Stomach (tissue), 7 donors: ENCODE results near the genes OOSP1 and SDHAF2.

GRCh38 chr11:59552823-59553231, 41.5 kb downstream of the OR4D9 start:
- PRO-cap, result no peak
- RAMPAGE, long total RNA, 5 experiments, result no peak in any of the 5 experiments
- RRBS, result no CpG with 5 or more reads among the region's 2 CpGs

DNA sequence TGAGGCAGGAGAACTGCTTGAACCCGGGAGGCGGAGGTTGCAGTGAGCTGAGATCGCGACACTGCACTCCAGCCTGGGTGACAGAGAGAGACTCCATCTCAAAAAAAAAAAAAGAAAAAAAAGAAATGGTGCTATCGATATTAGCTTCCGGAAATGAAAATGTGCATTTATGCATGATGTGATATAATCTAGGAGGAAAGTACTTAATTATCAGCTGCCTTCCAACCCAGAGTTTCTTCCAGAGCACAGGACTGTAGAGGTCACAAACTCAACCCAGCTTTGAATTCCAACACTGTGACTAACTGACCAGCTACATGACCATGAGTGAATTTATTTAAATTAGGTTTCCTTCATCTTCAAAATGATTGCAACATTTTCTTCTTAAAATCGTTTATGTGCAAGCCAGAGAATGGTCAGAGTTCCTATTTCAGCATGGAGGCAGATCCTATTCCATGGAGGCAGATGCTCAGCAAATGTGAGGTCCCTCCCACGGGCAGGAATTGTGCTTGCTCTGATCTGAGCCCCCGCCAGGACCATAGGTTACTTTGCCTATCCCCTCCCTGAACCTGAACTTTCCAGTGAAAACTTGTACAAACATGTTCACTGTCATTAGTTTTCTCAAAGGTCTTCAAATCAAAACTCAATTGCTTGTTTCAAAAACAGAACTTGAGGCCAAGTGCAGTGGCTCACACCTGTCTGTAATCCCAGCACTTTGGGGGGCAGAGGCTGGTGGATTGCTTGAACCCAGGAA, 42.3 kb downstream of the OSBP start:
- PRO-cap, result no peak
- RAMPAGE, long total RNA, 5 experiments, result no peak in any of the 5 experiments
- RRBS, result 94% methylated on average over 2 of the region's 9 CpGs

DNA sequence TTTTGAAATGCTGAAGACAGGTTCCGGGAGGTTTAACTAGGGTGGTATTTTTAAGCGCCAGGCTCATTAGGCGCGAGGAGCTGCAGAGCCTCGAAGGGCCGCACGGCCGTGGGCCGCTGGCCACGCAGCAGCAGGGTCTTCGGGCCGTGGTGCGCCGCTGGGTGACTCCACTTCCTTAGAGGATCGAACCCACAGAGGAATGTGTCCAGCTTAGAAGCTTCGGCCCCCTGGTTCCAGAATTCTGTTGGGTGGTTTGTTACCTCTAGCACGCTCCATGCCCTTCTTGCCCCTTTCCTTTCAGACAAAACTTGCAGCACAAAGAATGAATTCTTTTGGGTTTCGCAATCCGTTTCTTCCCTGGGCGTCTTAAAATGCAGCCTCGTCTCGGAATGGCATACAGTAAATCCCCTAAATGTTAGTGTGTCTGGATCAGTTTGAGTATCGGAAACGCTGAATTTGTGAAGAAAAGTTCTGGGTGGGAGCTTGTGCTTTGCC, 813 bp upstream of the PATL1 start:
- PRO-cap, result bidirectional peak, plus-strand start at position 66 of the sequence, minus-strand start outside the sequence; unidirectional peak, minus-strand start at position 295 of the sequence
- RAMPAGE, long total RNA, 5 experiments, result no peak in any of the 5 experiments
- RRBS, result no CpG with 5 or more reads among the region's 24 CpGs

- PRO-cap, result no peak
- RAMPAGE, long total RNA, 5 experiments, result start-site peak on the plus strand in 2 of 5 experiments, at chr11:59790518-59790569 at its widest, 13 to 21 reads per replicate
- RRBS, result no CpG with 5 or more reads among the region's 7 CpGs
Observed at GRCh38 chr11:59790062-59790749, 20.4 kb downstream of the MRPL16 start.

- PRO-cap, result no peak
- RAMPAGE, long total RNA, 5 experiments, result no peak in any of the 5 experiments
- RRBS, result no CpG with 5 or more reads among the region's 3 CpGs
Observed at GRCh38 chr11:59937989-59938659, at the start of gene OOSP1. OOSP1 (plus strand) TSS chr11:59938432.

- PRO-cap, result unidirectional peak, minus-strand start at chr11:60184666
- RAMPAGE, long total RNA, 5 experiments, result no peak in any of the 5 experiments
- RRBS, result no CpG with 5 or more reads among the region's 7 CpGs
Observed at GRCh38 chr11:60184273-60184997, 1.6 kb upstream of the MS4A6A start.

- PRO-cap, result no peak
- RAMPAGE, long total RNA, 5 experiments, result no peak in any of the 5 experiments
- RRBS, result no CpG with 5 or more reads among the region's 2 CpGs
Observed at GRCh38 chr11:60347397-60347777, 20.3 kb downstream of the MS4A6E start.

DNA sequence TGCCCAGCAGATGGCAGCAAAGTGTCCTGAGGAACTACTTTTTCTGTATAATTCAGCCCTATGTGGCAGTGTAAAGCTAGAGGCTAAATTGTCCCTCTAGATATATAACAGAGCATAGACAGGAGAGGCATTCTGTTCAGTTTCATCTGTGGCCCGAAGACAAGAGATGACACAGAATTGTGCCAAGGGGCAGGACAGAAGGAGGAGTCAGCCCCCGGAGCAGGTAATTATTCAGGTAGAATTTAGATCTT, 14.8 kb upstream of the MS4A7 start:
- PRO-cap, result no peak
- RAMPAGE, long total RNA, 5 experiments, result start-site peak on the plus strand in 1 of 5 experiments, centred at position 131 of the sequence, 6 reads per replicate
- RRBS, result no CpG with 5 or more reads among the region's 2 CpGs

GRCh38 chr11:60658198-60658875, 41.1 kb upstream of the MS4A8 start:
- PRO-cap, result unidirectional peak, minus-strand start at chr11:60658606; unidirectional peak, minus-strand start at chr11:60658679
- RAMPAGE, long total RNA, 5 experiments, result no peak in any of the 5 experiments
- RRBS, result no CpG with 5 or more reads among the region's 2 CpGs

GRCh38 chr11:60785770-60786476, 790 bp downstream of the MS4A10 start:
- PRO-cap, result no peak
- RAMPAGE, long total RNA, 5 experiments, result no peak in any of the 5 experiments
- RRBS, result no CpG with 5 or more reads among the region's 10 CpGs

- PRO-cap, result no peak
- RAMPAGE, long total RNA, 5 experiments, result no peak in any of the 5 experiments
- RRBS, result 2% methylated on average over 7 of the region's 33 CpGs
Observed at GRCh38 chr11:60905392-60906258, 760 bp downstream of the PRPF19 start.

DNA sequence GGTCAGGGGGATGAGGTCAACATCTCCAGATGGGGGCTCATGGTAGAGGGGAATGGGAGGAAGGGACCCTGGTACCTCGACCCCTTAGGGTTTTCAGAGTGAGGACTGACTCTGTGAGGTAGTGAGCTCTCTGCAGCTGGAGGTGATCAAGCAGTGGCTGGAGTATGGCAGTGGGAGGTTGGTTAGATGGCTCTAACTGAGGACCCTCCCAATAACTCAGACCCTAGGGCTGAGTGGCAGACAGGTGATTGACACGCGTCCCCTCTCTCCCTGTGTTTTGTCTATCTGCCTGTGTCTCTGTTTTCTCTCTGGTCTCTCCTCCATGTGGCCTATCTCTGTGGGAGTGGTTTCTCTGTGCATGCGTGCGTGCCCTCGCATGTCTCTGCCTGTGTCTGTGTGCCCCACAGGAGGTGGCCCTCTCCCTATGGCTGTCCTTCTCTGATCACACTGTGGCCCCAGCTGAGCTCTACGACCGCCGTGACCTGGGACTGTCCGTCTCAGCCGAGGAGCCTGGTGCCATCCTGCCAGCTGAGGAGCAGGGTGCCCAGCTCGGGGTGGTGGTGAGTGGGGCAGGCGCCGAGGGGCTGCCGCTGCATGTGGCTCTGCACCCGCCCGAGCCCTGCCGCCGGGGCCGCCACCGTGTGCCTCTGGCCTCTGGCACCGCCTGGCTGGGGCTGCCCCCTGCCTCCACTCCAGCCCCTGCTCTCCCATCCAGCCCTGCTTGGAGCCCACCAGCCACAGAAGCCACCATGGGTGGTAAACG, 11.4 kb downstream of the TMEM132A start:
- PRO-cap, result no peak
- RAMPAGE, long total RNA, 5 experiments, result start-site peak on the plus strand in 3 of 5 experiments, centred at positions 496 to 712 of the sequence, 9 to 22 reads per replicate
- RRBS, result no CpG with 5 or more reads among the region's 23 CpGs

DNA sequence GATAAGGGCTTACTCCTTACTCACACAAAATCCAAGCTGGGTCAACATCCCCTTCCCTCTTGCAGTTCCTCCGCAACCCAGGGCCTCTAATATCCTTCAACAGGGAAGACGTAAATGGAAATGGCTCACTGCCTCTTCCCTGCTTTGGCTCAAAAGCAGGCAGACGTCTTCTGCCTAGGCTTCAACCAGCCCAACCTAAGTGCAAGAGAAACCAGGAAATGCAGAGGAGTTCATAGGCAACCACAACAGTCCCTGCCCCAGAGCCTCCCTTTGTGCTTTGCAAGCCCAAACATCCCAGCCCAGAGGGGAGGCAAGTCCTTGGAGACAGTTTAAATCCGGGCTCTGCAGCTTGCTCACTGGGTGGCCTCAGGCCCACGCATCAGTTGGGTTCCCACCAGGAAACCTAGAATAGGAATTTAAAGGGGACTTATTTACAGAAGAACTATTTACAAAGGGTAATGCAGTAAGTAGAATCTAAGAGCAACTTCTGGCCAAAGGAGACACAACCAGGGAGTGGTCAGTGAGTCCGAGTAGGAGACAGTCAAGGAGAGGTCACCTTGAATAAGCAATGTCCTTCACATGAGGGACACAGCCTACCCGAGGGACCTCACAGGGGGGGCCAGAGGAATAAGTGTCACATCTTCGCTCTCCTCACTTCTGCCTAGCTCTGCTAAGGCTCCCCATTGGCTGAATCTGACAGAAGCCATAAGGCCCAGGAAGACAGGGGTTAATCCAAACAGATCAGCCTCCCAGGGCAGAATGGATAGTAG, 33.5 kb downstream of the CD6 start:
- PRO-cap, result no peak
- RAMPAGE, long total RNA, 5 experiments, result no peak in any of the 5 experiments
- RRBS, result no CpG with 5 or more reads among the region's 8 CpGs

DNA sequence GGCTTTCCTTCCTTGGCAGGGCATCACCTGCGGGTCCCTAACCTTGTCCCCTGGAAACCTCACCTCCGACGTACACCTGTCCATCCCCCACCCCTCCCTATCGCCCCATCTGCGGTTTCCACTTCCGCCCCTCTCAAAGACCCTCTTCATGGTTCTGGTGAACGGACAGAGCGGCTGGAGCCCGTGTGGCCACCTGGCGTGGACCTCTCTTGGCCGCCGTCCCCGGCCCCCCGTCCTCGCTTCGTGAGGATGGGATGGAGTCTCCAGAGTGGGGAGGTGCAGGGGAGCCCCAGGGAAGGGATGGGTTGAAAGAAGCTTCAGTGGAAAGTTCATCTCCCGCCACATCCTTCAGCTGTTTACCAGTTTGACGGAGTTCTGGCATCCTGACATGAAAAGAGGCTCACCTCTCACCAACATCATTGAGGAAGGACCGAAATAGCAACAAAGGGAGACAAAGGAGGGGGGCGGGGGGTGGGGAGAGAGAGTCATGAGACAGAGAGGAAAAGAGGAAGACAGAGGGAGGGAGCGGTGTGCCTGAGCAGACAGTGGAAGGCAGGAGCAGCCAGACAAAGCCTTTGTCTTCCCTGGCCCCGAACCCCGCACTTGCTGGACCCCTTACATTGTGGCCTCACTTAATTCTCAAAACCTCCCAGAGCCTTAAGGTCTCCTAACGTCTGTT, 54.7 kb downstream of the CD6 start:
- PRO-cap, result no peak
- RAMPAGE, long total RNA, 5 experiments, result no peak in any of the 5 experiments
- RRBS, result no CpG with 5 or more reads among the region's 24 CpGs

GRCh38 chr11:61110640-61111076, 8.4 kb downstream of the CD5 start:
- PRO-cap, result no peak
- RAMPAGE, long total RNA, 5 experiments, result no peak in any of the 5 experiments
- RRBS, result no CpG with 5 or more reads among the region's 7 CpGs

DNA sequence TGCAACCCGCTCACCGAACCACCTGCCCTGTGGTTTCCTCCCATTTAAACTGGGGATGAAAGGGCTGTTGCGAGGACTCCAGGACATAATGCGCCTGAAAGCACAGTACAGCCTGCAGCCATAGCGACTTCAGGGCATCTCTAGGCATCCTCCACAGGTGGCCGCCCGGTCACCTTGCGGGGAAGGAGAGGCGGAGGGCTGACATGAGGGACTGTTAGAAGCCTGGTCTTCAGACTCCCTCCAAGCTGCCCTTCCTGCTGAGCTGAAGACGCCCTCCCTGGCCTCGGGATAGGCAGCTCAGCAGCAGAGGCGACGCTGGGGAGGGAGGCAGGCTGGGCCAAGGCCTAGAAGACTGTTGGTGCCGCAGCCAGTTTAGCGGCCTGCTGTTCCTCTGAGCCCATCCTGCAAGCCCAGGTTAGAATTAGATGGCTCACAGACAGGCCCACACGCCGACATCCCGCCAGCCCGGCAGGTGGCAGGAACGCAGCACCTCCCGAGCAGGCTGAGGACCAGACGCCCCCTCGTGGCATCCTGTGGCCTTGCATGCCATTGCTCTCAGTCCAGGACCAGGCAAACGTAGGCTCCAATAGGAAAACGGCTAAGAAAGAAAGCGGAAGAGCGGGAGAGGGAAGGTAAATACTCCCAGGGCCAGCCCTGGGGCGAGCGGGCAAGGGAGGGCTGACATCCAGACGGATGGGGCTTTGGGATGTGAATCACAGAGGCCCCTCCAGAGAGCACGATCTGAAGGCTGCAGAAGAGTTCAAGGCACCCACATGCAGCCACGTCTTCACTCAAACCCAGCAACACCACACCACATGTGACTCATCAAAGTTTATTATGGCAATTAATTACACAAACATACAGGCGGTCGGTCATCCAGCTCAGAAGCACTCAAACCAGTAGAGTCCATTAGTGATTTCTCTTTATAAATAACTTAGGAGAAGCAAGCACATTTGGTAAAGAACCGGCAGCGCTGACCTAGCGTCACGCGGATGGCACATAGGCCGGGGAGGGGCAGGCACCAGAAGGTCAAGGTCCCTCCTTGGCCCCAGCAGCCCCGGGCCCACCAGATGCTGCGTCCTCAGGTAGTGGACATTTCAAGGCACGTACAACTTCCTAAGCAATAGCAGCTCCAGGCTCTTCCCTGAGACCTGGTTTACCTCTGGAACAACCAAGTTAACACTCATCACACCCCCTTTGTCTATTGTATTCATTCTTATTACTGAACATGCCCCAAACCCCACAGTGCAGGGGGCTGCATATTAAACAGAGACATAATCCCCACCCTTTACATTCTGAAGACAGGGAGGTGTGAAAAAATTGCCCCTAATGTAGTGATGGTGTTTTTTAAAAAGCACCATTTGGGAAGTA, 27.6 kb downstream of the CD5 start:
- PRO-cap, result no peak
- RAMPAGE, long total RNA, 5 experiments, result start-site peak on the minus strand in 1 of 5 experiments, centred at position 1,196 of the sequence, 12 reads per replicate
- RRBS, result 53% methylated on average over 7 of the region's 43 CpGs

DNA sequence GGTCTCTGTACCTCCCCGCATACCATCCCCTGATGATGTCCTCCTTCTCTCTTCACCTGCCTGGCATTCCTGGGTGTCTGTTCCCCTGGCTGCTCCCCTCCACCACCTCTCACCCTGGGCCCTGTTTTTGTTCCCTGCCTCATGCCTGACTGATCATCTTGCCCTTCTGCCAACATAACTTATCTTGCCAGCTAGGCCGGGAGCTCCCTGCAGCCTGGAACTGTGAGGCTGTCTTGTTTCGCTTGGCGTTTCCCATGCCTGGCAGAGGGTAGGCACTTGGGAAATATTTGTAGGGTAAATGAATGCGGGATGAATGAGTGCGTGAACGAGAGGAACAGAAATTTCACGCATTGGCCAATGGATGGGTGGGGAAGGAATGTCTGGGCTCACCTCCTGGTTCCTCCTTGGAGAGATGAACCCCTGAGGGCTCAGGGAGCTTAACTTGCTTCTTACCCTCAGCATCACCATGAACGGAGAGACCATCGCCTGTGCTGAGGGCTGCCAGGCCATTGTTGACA, 8.3 kb downstream of the PGA5 start:
- PRO-cap, result no peak
- RAMPAGE, long total RNA, 5 experiments, result no peak in any of the 5 experiments
- RRBS, result no CpG with 5 or more reads among the region's 10 CpGs

DNA sequence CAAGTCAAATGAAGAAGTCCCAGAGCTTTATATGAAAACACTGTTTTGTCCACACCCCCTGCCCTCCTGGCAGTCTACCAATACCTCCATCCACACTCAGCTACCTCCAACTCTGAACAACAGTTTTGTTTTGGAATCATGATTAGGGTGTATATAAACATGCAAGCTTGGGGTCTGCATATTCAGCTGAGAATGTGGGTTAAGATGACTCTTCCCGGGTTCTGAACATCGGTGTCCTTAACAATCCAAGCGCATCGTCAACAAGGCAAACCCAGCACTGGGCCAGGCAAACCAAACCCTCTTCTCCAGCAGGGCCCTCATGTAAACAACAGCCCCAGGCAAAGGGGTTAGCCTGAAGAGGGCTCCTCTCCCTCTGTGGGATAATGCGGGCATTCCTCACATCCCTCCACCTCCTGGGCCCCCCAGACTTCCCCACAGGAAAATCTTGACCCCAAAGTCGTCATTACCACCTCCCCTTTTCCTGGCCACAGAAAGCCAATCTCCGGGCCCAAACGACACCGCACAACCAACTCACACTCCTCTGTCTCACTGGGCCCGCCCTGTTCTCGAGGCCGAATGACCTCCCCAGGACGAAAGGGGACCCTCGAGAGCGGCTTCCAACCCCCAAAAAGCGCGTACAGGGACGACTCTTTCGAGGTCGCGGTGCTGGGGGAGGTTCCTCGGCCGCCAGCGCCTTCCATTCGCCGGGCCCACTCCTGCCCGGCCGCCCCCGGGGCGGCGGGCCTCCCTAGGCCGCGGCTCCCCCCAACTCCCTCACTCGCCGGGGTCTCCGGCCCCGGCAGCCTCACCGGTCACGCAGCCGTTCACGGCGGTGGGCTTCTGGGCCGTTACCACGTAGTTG, 575 bp downstream of the DDB1 start:
- PRO-cap, result no peak
- RAMPAGE, long total RNA, 5 experiments, result no peak in any of the 5 experiments
- RRBS, result 2% methylated on average over 7 of the region's 44 CpGs

- PRO-cap, result bidirectional peak, plus-strand start at chr11:61430065, minus-strand start at chr11:61429995
- RAMPAGE, long total RNA, 5 experiments, result start-site peak on the plus strand in 4 of 5 experiments, at chr11:61430106-61430140 at its widest, 66 to 411 reads per replicate; start-site peak on the minus strand in 5 of 5 experiments, at chr11:61429920-61430002 at its widest, 50 to 271 reads per replicate
- RRBS, result 2% methylated on average over 40 of the region's 88 CpGs
Observed at GRCh38 chr11:61429632-61430742, at the start of gene SDHAF2. SDHAF2 (plus strand) TSS chr11:61430124.

DNA sequence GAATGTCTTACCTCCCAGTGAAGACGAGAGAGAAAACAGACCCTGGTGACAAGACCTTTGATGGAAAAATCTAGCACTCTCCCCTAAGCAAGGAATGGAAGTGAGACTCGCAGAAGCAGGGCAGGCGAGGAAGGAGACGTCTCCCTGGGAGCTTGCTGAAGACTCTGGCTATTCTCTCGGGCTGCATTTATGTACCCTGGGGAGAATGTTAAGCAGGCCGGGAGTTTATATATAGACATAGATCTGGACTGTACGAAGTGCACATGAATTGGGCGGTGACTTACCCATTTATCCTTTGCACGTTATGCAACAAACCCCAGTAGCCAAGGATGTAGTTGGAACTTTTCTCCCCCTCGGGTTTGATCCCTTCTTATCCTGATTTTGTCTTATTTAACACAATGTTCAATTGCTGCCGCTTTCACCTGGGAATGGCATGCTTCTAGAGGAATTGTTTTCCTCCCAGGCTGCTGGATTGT, 18.1 kb downstream of the SDHAF2 start:
- PRO-cap, result no peak
- RAMPAGE, long total RNA, 5 experiments, result no peak in any of the 5 experiments
- RRBS, result no CpG with 5 or more reads among the region's 11 CpGs